Right common carotid artery plus branches (tissue), 1 donor: ENCODE measurements around the genes TICAM2 and AP3S1.

GRCh38 chr5:109767294-109767967 is 77.7 kb downstream of the MAN2A1 start:
- PRO-cap = no peak

GRCh38 chr5:109803833-109804323 is 114.2 kb downstream of the MAN2A1 start:
- PRO-cap = no peak

DNA sequence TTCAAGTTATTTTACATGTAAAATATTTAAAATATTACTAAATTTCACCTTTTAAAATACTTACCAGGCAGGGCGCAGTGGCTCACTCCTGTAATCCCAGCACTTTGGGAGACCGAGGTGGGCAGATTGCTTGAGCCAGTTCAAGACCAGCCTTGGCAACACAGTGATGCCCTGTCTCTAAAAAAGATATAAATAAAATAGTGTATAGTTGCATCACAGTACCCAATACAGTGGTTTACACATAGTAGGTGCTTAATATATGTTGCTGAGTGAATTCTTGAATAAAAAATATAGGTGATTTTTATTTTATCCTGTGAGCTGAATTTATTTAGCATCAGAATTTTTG is 4.0 kb upstream of the SLC25A46 start:
- PRO-cap = no peak

DNA sequence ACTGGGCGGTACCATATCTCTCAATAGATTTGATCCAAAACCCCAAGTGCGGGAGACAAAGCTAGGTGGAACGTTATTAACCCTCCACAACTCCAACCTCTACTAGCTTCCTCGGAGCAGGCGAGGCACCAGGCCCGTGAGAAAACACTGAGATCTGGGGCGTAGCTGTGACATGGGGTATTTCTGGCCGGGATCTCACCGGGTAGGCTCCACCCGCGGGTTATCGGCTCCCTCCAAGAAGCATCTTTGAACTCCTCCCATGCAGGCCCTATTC is 347 bp upstream of the SLC25A46 start:
- PRO-cap = no peak

DNA sequence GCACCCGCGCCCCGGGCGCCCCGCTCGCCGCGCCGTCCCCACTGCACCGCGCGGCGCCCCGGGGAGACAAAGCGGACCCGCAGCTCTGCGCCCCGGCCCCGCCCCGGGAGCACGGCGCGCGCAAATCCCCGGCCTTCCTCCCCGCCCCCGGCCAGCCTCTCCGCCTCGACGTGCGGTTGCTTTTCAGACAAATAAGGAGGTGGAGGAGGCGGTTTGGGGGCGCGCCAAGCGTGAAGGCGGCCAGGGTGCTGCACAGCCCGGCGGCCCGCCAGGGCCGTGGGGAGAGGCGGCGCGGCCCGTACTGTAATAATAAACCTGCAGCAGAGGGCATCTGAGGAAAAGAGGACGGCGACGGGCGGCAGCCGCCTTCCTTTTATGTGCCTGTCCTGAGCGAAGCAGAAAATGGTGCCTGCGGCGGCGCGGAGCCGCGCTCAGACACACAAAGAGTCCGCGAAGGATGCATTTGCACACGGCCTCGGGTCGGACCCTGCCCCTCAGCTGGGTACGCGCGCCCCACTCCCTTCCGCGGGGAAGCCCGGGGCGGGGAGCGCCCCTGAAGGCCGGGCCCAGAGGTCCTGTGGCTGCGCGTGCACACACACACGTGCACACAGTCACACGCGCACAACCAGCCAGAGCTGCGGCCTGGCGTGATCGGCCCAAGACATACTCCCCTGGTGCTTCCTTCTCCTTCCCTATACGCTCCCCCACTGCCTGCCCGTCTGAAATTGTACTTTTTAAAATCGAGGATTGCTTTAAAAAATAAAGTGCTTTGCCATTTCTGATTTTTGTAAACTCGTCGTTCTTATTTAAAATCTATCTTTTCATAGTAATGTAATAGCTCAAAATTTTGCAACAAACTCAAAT is 868 bp upstream of the NREP start:
- PRO-cap = bidirectional peak, plus-strand start at position 338 of the sequence, minus-strand start at position 111 of the sequence

- PRO-cap = no peak
Observed at GRCh38 chr5:112163922-112164604, 255.0 kb downstream of the EPB41L4A start.

DNA sequence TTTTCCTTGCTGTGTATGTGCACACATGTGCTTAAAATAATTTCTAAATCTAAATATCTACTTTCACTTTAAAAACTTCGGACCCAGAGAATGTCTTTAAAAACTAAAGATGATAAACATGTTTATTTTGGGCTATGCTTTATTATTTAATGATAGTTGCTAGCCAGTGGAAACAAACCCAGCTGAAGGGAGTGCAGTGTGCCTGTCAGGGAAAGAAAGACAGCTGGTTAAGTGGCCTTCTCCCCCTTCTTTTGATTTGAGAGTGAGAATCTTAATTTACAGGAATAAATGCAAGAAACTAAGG is 111.4 kb downstream of the DCP2 start:
- PRO-cap = no peak

DNA sequence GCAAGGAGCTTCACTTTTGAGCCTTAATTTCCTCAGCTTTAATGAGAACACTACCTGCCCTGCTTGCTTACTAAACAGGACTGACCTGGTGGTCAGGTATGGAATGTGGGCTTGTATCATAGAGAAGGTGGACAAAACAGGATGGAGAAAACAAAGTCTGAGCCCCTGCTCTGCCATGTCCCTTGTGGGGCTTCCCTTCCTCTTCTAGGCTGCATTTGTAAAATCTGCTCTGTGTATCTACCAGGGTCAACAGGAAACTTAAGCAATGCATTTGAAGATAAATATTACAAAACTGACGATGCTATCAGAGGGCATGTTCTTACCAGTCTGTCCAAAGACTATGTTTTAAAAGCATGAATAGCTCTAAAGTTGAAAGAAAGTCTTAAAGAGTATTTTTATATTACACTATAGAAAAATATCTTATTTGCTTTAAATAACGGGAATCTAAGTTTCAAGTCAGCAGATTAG is 228.7 kb downstream of the DCP2 start:
- PRO-cap = no peak

GRCh38 chr5:113292904-113293637 is 141.7 kb downstream of the TSSK1B start:
- PRO-cap = unidirectional peak, plus-strand start at chr5:113293091

- PRO-cap = no peak
Observed at GRCh38 chr5:114055226-114055695, 306.6 kb upstream of the KCNN2 start.

DNA sequence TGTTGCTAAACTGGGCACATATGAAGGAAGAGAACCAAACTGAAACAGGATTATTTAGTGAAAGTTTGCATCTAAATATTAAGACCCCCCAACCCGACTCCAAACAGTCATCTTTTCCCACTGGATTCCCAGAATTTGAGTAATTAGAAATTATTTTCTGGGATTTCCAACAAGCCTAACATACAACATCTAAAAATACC is 226.6 kb upstream of the KCNN2 start:
- PRO-cap = no peak

DNA sequence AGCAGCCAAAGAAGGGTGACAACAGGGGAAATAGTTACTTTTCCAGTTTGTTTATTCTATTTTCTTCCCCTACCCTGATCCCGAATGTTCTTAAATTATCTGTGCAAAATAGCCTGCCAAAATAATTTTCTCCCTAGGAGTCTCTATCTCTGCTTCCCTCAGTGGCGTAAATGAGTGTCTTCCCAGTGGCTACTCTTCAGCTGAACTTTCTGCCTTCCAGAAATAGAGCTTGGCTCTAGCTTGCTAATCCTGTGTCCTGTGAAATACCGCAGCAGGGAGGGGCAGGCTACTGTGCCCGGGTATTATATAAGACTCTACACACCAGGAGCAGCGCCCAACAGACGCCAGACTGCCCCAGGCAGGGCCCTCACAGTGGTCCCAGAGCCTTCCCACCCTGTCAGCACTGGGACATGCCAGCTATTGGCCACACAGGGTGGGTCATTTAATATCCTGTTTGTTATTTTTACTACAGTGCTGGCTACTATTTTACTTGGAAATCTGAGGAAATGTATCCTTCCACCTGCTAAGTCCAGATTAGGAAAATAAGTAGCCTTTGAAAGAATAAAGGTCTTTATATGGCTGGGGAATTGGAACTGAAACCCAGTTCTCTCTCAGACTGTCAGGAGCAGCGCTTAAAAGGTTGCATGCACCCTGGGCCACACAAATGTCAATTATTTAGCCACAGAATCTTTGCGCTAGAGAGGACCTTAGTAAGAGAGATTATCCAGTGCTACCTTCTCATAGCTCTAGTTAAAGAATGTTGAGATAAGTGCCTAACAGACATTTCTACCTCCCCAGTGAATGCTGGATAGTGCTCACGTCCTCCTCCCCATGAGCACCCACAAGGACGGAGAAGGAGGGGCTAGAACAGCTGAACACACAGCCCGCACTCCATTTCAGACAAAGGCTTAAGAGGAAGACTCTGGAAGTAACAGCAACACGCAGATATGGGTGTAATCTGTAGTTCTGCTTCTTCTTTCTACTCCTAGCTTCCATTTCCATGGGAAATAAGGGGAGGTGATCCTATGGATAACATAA is 120.9 kb downstream of the FEM1C start:
- PRO-cap = bidirectional peak, plus-strand start at position 337 of the sequence, minus-strand start at position 196 of the sequence

DNA sequence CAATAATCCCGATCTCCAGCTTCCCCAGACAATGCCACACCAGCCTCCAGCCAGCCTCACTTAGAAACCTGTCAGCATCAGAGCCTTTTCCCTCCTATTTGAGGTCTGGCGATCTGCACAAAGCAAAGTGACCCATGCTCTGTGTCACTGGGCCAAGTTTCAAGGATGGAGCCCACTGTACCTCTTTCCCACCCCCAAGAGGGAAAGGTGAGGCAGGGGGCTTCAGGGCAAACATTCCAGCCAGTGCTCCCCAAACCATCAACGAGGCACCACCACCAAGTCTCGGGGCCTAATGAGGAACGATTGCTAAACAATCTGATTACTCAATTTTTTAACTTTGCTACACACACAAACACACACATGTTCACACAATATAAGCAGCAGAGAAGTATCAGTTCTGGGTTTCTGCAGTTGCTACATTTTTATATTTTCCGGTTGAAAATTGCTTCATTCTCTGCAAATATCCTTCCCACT is 60.3 kb downstream of the FEM1C start:
- PRO-cap = no peak

DNA sequence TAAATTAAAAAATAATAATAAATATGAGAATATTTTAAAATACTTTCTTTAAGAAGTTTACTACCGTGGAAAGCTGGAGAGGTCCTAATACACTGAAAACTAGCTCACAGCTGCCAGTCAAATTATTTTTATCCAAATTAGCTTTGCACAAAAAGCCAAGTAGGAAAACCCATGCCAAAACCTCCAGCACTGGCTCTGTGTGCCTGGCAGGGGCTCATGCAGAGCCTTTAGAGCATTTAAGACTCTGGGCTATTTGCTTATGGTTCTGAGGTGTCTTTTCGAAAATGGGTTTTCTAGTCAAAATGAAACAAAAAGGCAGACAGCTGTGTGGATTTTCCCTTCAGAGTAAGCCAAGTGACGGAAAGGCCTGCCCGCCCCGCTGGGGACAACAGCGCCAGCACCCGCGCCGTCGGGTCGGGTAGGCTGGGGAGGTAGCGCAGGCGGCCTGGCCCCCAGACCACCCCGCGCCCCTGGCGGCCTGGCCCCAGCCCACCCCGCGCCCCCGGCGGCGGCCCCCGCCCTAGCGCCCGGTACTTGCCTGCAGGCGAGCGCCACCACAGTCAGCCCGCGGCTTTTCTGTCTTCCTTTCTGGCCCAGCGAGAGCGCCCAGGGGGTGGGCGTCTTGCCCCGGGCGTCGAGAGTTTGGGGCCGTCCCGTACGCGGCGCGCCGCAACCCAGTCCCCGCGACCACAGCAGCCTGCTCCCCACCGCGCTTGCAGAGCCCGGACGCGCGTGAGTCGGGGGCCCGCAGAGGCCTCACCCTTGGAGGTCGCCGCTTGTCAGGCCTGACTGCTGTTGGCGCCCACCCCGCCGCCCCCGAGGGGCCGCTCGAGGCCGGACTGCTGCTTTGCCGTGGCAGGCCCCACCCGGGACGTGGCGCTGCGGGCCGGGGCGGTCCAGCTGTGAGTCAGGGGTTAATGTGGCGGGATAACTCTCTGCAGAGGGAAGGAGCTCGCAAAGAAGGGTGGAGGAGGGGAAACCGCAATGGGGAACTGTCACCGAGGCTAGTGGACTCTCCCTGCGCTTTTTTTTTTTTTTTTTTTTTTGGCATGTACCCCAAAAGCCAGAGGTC is at the start of gene TICAM2:
Gene TICAM2, minus strand, starts transcription at position 921 of the 1,072 bp plus-strand sequence.
- PRO-cap = unidirectional peak, plus-strand start at position 385 of the sequence; unidirectional peak, minus-strand start at position 875 of the sequence

DNA sequence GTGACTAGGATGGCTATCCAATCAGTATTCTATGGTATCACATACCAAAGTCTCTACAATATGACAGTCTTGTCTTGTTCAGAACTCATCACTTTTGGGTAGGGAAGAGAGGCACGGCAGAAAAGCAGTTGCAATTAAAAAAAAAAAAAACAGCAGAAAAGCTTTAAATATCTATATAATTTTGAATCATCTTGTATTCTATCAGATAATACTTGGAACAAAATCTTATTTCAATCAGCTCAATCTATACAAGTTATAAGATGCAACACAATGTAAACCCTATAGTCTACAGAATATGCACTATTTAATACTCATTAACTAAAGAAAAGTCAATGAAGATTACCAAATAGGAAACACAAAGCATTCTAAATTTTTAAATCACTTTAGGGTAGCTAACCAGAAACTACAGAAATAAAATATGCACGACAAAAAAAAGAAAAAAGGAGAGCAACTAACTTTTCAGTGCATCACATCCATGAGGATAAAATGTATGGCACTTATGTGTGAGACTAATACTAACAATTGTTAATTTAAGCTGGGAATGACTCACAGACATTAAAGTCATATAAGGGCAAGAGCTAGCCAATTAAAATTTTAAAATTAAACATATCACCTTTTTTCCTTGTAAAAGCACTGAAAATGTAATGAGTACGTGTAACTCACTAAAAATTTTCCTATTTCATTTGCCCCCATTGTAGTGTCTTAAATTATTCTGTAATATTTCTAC is 10.9 kb downstream of the TMED7 start:
- PRO-cap = no peak

DNA sequence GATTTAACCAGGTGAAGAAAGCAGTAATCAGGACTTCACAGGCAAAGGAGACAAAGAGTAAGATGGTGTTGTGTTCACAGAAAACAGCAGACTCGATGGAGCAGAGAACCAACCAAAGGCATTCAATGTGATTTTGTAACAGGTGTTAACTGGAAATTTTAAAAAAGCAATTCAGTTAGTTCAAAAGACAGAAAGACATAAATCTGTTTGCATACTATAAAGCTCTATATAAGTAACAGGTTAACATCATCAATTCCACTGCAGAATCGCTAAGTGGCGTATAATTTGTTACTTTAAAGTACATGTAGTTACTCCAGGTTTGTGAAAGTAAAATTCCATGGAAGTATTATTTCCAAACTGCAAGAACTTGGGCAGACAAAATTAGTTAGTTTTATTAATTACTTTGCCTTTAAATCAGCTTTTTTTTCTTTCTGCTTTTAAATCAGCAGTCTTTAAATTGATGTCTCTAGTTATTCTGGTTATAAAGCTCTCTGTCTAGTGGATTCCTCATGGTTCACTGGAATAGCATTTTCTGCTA is 7.2 kb downstream of the ATG12 start:
- PRO-cap = no peak

GRCh38 chr5:115841460-115842408 is at the start of gene AP3S1:
AP3S1 (plus strand) TSS chr5:115841935.
- PRO-cap = bidirectional peak, plus-strand start at chr5:115841621, minus-strand start at chr5:115841555; bidirectional peak, plus-strand start at chr5:115841935, minus-strand start at chr5:115841814

DNA sequence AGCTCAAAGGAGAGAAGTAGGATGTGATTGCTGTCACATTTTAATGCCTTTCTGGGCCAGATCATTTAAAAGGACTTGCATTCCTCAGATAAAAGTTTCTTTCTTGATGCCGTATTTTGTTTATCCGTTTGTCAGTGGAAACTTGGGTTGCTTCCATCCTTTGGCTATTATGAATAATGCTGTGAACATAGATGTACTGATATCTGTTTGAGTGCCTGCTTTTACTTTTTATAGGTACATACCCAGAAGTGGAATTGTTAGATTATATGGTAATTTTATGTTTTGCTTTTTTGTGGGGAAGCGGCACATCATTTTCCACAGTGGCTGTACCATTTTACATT is 9.3 kb downstream of the AP3S1 start:
- PRO-cap = no peak

DNA sequence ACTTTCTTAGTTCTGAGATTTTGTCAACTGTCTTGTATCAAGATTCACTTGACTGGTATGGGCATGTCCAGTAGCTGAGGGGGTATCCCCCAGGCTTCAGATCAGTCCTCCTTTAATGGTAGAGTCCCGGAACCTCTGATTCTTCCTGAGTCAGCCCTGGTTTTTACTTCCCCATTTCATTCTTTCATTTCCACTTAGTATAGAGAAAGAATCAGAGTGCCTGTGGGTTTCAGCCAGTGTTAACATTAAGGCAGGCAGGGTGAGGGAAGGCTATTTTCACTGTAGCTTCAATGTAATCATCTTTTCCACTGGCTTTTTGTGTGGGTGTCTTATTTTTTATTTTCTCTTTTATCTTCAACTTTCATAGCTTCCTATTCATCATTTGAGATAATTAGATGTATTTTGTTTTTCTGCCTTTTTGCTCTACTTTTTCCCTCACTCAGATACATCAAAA is 8.3 kb upstream of the COMMD10 start:
- PRO-cap = no peak

GRCh38 chr5:116223378-116223786 is 138.6 kb downstream of the COMMD10 start:
- PRO-cap = no peak